ENCODE results near the gene IL37.

GRCh38 chr2:112324900-112325157 is 49.4 kb downstream of the ZC3H6 start:
- PRO-cap, 3 experiments: no peak in any of the 3 experiments

- PRO-cap, 3 experiments: no peak in any of the 3 experiments
- RRBS: 95% methylated on average over 2 of the region's 13 CpGs
Measured at GRCh38 chr2:112520599-112521401, 21.5 kb upstream of the POLR1B start.

- PRO-cap, 3 experiments: no peak in any of the 3 experiments
- RRBS: no CpG with 5 or more reads among the region's 3 CpGs
Measured at GRCh38 chr2:112706216-112706550, 14.6 kb upstream of the NT5DC4 start.

DNA sequence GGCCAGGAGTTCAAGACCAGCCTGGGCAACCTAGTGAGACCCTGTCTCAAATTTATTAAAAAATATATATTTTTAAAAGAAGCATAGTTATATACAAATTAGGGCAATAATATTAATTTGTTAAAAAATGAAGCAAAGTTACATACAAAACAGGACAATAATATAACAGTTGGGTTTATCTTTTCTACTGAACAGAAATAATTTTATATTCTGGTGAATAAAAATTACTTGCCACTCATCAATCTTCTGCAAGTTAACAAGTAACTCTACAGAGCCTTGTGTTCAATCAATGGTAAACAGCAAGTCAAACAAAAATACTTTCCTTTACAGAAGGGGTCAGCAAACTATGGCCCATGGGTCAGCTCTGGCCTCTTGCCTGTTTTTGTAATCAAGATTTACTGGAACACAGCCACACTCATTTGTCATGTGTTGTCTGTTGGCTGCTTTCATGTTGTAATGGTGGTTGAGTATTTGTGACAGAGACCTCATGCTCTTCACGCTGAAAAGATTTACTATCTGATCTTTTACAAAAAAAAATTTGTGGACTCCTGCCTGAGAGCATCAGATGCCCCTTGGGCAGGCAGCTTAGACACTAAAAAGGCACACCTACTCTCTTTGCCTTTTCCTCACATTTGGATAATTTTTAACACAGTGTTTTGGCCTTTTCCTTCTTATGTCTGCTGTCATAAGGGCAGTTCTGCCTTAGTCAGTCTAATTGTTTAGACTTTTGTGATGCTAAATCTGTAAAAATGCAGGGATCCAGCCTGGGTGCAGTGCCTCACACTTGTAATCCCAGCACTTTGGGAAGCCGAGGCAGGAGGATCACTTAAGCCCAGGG is 18.5 kb downstream of the IL1B start:
- PRO-cap, 3 experiments: no peak in any of the 3 experiments
- RRBS: no CpG with 5 or more reads among the region's 2 CpGs

DNA sequence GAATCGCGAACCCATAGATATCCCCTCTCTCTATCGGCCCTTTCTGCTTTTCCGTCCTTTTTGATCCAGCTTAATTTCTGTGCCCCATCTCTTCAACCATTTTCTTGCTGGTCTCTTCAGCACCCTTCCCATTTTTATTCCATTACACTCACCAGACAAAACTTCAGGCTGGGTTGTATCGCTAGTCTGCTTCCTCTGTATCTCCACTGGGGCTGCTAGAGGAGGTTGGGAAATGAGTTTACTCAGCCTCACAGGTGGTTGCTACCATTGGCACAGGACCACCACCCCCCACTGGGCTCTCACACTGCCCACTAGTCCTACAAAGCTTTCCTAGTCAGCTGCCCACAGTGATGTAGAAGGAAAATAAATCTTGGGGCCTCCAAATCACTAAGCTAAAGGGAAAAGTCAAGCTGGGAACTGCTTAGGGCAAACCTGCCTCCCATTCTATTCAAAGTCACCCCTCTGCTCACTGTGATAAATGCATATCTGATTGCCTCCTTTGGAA is 12.2 kb upstream of the IL1B start:
- PRO-cap, 3 experiments: no peak in any of the 3 experiments
- RRBS: no CpG with 5 or more reads among the region's 5 CpGs

DNA sequence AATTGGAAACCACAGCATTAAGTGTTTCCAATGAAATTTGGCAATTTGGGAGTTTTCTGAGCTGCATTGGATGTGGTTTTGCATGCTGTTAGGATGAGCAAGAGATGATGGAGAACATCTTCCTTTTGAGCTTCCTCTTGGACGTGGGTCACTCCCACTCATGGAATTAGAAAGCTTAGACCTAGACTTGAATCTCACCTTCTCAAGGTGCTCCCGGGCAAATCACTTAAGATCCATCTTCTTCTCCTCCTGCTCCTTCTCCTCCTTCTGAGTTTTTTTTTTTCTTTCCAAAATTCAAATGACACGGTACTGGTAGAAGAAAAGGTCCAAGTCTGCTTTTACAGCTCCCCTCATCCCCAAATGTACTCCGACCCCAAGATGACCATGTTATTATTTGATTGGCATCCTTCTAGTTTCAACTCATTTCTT is 25.3 kb upstream of the IL37 start:
- PRO-cap, 3 experiments: no peak in any of the 3 experiments
- RRBS: no CpG with 5 or more reads among the region's 4 CpGs

DNA sequence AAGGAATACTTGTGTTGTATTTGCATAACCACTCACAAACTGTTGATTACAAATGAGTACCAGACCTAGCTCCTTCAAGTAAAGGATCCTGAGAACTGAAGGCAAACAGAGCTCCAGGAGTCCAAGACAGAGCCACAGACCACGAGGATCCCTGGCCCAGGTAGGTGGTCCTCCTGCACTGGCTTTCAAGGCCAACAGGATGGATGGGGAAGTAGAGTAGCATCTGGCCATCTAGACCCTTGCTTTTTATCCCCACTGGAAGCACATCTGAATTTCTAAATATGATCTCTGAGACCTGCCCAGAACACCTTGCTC is at the start of gene IL37:
TSS of gene IL37 (plus strand) at position 77 of the 315 bp plus-strand sequence.
- PRO-cap, 3 experiments: no peak in any of the 3 experiments
- RRBS: no CpG with 5 or more reads among the region's 1 CpG

- PRO-cap, 3 experiments: no peak in any of the 3 experiments
Measured at GRCh38 chr2:112936722-112936996, 25.7 kb downstream of the IL37 start.

- PRO-cap, 3 experiments: no peak in any of the 3 experiments
- RRBS: no CpG with 5 or more reads among the region's 10 CpGs
Measured at GRCh38 chr2:113168856-113169484, 4.8 kb upstream of the PSD4 start.

DNA sequence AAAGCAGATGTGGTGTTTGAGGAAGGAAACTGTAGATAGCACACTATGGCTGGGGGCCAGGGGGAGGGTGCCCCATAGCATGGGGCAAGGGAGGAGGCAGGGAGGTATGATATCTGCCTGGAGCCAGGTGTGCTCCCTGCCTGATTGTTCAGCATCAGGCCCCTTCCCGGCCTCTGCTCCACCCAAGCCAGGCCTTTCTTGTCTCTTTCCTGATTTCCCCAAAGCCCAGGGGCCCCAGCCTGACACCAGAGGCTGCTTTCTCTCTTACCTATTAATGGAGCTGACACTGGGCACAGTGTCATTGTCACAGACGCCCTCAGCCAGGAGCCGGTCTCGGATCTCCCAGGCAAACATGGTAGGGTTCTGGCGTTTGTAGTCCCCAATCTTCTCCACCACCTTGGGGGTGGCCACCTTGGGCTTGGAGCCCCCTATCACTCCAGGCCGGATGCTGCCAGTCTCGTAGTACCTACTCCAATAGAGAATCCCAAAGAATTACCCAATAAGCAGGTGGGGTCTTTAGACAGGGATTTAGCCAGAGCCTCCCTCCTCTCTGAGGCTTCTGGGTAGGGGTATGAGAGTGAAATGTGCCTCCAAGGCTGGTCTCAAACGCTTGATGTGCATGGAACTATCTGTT is 34.4 kb downstream of the PAX8 start:
- PRO-cap, 3 experiments: no peak in any of the 3 experiments
- RRBS: no CpG with 5 or more reads among the region's 8 CpGs

DNA sequence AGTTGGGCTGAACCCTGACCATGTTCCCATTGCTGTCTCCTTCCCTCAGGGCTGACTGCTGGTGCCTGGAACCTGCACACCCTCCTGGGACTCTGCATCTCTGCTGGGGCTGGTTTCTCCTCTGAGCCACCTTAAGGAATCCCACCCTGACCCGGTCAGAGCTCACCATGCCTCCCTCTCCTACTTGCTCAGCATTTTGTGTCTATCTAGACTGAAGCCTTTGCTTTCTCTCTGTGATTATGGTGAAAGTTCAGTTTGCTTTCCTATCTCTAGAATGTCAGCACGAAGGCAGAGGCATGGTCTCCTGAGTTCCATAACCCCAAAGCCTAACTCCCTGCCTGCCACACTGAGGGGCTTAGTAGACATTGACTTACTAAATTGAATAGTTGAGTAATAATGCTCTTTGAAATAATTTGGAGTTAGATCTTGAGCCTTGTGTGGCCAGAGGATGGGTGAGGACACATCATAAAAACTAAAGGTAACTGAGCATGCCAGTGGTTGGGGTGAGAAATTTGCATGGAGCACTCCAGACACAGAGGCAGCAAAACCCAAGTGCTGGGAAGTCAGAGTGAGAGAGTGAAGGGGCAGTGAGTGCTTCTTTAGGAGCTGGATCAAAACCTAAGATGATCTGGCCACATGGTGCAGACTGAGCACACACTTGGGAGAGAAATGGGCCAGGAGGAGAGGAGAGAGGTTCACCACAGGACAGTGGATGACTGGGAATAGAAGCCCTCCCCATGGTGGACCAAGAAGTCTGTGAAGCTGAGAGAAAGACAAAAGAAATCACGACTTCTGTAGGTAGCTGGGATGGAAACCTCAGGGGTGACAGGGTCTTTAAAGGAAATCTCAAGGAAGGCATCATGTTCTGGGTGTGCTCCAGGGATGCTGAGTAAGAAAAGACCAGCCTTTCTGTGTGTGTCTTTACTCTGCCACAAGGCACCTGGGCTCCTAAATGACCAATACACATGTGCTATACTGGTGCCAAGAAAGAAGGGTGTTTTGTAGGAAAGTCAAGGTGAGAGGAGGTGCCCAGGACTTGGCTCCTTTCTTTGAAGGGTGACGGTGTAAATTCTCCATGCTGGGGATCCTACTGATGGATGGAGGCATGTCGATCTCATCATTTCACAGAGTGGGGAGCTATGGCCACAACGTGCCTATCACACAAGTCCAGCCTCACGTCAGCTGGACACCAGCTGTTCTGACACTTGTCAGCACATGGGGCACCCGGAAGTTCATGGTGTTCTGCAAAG is 12.9 kb downstream of the PAX8 start:
- PRO-cap, 3 experiments: no peak in any of the 3 experiments
- RRBS: no CpG with 5 or more reads among the region's 8 CpGs

GRCh38 chr2:113268244-113269052 is 10.3 kb downstream of the PAX8 start:
- PRO-cap, 3 experiments: no peak in any of the 3 experiments
- RRBS: no CpG with 5 or more reads among the region's 6 CpGs

GRCh38 chr2:113288241-113289290 is 9.8 kb upstream of the PAX8 start:
- PRO-cap, 3 experiments: peak in 2 of 3 experiments; most common minus-strand start chr2:113288761 (in 2)
- RRBS: no CpG with 5 or more reads among the region's 7 CpGs

- PRO-cap, 3 experiments: no peak in any of the 3 experiments
- RRBS: no CpG with 5 or more reads among the region's 17 CpGs
Measured at GRCh38 chr2:113438204-113438771, 797 bp downstream of the ZNG1B start.

DNA sequence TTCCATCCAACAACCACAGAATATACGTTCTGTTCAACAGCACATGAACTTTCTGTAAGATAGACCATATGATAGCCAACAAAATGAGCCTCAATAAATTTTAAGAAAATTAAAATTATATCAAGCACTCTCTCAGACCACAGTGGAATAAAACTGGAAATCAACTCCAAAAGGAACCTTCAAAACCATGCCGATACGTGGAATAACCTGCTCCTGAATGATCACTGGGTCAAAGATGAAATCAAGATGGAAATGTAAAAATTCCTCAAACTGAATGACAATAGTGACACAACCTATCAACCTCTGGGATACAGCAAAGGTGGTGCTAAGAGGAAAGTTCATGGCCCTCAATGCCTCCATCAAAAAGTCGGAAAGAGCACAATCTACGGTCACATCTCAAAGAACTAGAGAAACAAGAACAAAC is 8.4 kb upstream of the FOXD4L1 start:
- PRO-cap, 3 experiments: no peak in any of the 3 experiments
- RRBS: no CpG with 5 or more reads among the region's 5 CpGs

GRCh38 chr2:113502941-113503287 is 4.4 kb downstream of the FOXD4L1 start:
- PRO-cap, 3 experiments: no peak in any of the 3 experiments
- RRBS: no CpG with 5 or more reads among the region's 30 CpGs

GRCh38 chr2:113542545-113542853 is 44.0 kb downstream of the FOXD4L1 start:
- PRO-cap, 3 experiments: no peak in any of the 3 experiments
- RRBS: no CpG with 5 or more reads among the region's 7 CpGs

- PRO-cap, 3 experiments: no peak in any of the 3 experiments
- RRBS: no CpG with 5 or more reads among the region's 21 CpGs
Measured at GRCh38 chr2:113591452-113592312, 35.4 kb upstream of the RABL2A start.

GRCh38 chr2:113818304-113819035 is 62.0 kb upstream of the SLC35F5 start:
- PRO-cap, 3 experiments: no peak in any of the 3 experiments
- RRBS: no CpG with 5 or more reads among the region's 10 CpGs

DNA sequence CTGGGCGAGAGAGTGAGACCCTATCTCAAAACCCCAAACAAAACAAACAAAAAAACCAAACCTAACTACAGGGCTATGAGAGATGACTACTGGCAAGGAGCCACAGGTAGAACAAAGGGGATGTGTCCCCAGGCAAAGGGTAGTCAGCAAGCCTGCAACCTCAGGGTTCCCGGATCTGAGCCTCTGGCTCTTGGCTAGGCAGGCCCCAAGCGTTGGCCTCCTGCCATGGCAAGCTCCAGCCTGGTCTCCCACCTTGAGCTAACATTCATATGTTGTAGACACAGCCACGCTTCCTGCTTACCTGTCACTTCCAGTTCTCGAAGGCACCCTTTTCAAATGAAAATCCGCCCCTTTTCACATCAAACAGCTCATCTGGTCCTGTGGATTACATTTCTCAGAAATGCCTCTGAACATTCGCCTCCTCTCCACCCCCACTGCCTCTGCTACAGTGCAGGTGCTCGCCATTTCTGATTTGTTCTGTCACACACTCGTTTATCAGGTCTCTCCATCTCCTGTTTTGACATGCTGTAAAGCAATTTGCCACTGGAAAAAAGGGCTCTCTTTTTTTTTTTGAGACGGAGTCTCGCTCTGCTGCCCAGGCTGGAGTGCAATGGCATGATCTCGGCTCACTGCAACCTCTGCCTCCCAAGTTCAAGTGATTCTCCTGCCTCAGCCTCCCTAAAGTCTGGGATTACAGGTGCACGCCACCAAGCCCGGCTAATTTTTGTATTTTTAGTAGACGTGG is 13.1 kb upstream of the ACTR3 start:
- PRO-cap, 3 experiments: no peak in any of the 3 experiments
- RRBS: no CpG with 5 or more reads among the region's 15 CpGs

Measured in breast (tissue), 4 donors.